A172 (cell line): ENCODE measurements around a stretch of chr12.

DNA sequence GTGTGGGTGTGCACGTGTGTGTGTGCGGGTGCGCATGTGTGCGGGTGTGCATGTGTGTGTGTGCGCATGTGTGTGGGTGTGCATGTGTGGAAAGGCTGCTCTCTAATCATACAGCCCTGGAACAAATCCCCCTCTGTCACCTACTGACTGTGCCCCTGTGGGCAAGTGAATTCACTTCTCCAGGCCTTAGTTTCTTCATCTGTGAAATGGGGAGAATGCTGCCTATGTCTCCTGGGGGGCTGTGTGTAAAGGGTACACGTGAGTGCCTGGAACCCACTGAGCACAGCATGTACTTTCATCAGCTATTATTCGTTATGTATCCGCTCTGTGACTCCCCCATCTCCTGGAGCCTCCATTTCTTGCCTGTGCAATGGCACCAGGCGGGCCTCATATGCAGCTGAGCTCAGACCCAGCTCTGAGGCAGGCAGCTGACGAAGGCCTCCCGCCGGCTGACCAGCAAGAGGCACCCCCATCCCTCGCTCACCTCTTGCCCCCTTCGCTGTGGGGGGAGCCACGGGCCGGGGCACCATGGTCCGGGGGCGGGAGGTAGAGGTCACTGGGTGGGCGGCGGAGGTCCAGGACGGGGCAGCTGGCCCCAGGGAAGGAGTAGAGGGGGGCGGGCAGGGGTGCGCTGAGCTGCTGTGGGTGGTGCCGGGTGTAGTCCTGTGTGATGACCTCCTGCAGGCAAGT lies 39.2 kb downstream of the RFLNA start:
- RAMPAGE, long total RNA: no peak

GRCh38 chr12:124370006-124370426 lies 75.1 kb downstream of the RFLNA start:
- RAMPAGE, long total RNA: no peak

- RAMPAGE, long total RNA: no peak
These were observed 93.7 kb downstream of the RFLNA start for GRCh38 chr12:124388450-124389186.

DNA sequence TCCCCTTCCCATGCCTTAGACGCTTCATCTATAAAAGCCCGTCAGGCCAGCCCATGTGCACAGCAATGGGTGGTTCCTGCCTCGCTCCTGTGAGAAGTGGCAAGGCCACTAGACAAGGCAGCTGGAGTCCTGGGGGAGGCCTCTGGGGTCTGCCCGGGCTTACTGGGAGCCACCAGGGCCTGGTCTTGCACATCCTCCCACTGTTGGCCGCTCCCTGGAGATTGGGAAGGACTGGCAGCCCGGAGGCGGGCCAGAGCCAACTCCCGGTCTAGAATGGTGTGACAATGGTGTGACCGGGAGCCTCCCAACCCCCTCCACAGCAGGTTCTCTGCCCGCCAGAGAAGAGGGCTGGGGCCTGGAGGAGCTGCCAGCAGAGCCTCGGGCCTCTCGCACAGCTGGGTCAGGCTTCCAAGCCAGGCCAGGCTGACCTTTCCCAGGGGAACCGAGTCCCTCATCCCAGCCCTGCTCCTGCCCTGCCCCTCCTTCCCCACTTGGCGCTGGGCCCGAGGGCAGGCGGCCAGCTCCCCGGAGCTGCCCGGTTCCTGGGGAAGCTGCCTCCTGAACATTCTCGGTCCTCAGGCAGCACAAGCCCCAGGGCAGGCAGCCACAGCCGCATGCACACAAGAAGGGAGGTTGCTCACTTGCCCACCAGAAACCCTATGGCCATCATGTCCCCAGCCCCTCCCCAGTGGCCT lies 98.0 kb downstream of the RFLNA start:
- RAMPAGE, long total RNA: no peak

DNA sequence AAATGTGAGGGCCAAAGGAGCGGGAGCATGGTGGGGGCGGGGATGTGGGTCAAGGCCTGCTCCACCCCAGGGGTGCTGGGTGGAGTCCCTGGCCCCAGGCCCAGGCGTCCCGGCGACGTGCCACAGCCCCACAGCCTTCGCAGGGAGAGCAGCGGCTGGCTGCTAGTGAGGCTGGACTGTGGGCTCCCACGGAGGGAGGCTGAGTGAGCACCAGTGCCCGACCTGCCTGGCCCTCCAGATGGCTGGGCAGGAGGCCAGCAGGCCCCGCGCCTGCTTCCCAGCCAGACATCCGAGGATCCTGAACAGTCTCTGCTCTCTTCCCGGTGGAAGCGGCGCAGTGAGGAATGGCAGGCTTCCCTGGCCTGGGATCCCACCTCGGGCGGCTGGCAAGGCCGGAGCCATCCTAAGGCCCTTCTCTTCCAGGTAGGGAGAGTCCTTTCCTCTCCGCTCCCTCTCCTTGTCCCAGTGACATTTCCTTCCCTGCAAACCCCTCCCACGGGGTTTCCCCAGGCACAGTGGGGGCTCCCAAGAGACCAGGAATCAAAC lies 128.4 kb downstream of the RFLNA start:
- RAMPAGE, long total RNA: no peak

DNA sequence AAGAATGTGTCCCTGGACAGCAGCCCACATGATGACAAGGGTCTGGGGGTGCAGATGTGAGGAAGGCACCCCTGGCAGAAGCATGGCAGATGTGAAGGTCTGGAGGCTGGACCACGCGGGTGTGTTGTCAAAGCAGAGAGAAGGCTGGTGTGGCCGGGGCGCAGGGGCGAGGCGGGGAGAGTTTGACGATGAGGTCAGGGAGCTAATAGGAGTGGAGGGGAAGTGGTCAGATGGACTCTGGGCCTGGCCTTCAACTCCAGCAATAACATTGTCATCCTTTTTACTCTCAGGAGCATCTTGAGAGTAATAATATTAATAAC lies 48.1 kb downstream of the NCOR2 start:
- RAMPAGE, long total RNA: no peak

GRCh38 chr12:124520179-124520902 lies 47.1 kb downstream of the NCOR2 start:
- RAMPAGE, long total RNA: no peak

DNA sequence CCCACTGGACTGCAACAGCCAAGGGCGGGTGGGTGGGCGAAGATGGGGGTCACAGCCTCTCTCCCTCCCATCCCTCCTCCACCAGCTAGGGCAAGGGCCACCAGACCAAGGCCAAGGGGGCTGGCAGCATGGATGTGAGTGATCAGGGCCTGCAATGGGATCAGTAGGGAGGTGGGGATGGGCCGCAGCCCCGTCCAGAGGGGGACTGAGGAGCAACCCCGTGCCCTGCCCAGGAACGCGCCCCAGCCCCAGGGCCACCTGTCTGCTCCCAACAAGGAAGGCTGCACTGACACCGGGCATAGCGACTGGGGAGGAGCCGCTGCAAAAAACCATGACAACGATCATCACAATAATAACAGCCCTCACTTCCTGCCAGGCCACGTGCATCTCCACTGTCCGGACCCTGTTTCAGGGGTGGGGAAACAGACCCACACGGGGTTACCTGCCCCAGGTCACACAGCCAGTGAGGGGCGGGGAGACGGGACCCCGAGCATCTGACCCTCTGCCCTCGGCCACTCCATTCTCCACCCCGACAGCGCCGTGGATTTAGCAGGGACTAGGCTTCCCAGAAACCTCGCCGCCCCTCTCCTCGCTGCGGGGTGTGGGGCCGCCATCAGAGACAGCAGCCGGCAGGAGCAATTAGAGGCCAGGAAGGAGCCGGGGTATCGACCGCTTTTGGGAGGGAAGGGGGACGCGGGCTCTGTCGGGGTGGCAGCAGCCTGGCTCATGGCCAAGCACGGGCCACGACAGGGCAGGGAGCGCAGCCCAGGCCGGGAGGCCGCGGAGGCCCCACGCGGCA lies 24.2 kb downstream of the NCOR2 start:
- RAMPAGE, long total RNA: no peak

DNA sequence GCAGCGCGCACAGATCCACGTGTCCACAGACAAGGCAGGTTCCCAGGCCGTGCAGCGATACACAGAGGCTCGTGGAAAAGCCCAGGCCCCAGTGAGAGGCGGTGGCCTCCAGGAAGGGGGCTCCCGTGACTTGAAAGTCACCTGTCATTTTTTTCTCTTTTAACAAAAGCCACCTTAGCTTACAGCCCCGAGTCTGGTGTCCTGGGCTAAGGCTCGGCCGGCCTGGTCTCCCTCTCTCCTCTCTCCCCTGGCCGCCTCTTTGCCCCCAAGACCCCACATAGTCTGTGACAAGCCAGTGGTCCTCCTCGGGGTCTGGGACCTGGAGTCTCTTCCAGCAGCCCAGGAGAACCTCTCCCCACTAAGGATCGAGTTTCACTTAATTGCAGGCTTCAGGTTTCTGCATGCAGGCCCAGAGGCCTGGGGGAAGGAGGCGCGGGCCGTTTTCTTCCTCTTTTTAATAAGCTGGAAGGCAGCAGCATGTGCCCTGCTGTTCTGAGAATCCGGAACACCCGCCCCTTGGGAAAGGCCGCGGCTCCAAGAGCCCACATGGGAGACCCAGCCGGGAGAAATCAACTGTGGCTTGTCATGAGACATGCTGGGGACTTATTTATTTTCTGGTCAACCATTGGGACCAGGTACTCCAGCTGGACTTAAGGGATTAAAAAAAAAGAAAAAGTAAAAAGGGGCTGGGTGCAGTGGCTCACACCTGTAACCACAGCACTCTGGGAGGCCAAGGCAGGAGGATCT lies 15.9 kb downstream of the NCOR2 start:
- RAMPAGE, long total RNA: no peak

- RAMPAGE, long total RNA: no peak
These were observed 10.2 kb downstream of the NCOR2 start for GRCh38 chr12:124557117-124557738.

DNA sequence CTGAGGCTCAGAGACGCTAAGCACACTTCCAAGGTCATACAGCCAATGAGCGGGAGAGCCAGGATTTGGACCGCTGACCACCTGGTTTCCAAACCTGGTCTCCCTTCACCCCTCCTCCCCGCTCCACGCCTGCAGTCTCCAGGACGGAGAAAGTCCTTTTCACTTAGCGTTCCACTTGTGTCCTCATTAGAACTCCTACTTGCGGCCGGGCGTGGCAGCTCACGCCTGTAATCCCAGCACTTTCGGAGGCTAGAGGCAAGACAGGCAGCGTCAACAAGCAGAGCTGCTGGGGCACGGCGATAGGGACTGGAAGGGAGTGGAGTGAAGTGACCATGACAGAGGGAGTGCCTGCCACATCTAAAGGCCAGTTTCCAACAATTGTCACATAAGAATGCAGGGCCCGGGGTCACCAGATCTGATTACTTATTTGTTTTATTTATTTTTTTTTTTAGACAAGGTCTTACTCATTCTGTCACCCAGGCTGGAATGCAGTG lies 132.5 kb upstream of the NCOR2 start:
- RAMPAGE, long total RNA: no peak

DNA sequence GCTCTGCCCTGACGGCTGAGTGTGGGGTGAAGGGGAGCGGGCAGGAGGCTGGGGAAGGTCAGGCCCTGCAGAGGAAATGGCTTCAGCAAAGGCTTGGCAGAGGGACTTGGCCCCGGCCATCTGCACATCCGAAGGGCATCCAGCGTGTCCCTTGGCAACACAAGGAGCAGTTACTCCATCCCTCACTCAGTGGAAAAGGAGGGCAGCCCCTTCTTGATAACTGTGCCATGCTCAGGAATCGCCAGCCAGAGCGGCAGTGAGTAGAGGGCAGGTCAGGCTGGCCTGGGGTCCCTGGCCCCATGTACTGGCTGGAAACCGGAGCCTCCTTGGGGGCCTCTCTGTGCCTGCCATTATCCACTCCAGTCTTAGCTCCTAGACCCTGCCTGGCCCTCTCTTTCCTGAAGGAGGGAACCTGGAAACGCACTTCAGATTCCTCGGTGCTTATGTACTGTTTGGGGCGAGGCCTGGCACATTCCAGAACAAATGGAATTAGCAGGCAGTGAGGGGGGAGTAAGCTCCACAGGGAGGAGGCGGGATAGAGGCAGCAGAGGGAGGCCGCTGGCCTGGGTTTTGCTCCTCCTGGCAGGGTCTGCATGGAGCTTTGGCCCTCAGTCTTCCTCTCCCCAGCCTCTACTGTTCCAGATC lies 133.6 kb upstream of the NCOR2 start:
- RAMPAGE, long total RNA: no peak

- RAMPAGE, long total RNA: no peak
These were observed 143.2 kb downstream of the SCARB1 start for GRCh38 chr12:124720189-124721150.

DNA sequence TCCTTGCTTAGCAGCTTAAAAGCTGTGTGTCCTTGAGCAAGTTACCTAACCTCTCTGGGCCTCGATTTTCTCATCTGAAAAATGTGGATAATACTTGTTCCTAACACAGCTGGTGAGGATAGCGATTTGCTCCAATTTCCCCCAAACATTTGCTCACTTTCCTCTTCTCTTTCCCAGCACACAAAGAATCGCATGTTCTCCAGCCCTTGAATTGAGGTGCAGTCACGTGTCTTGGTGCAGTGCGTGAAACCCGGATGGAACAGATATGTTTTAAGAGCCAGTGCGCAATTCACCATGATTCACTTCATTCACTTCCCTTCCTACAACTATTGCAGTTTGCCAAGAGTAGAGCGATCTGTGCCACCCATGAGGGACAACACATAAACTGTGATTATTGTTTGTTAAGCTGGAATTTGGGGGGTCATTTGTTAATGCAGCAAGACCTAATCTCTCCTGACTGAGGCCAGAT lies 142.5 kb downstream of the SCARB1 start:
- RAMPAGE, long total RNA: no peak

- RAMPAGE, long total RNA: no peak
These were observed 86.5 kb downstream of the SCARB1 start for GRCh38 chr12:124776931-124777765.

GRCh38 chr12:124803959-124804831 lies 59.5 kb downstream of the SCARB1 start:
- RAMPAGE, long total RNA: no peak

DNA sequence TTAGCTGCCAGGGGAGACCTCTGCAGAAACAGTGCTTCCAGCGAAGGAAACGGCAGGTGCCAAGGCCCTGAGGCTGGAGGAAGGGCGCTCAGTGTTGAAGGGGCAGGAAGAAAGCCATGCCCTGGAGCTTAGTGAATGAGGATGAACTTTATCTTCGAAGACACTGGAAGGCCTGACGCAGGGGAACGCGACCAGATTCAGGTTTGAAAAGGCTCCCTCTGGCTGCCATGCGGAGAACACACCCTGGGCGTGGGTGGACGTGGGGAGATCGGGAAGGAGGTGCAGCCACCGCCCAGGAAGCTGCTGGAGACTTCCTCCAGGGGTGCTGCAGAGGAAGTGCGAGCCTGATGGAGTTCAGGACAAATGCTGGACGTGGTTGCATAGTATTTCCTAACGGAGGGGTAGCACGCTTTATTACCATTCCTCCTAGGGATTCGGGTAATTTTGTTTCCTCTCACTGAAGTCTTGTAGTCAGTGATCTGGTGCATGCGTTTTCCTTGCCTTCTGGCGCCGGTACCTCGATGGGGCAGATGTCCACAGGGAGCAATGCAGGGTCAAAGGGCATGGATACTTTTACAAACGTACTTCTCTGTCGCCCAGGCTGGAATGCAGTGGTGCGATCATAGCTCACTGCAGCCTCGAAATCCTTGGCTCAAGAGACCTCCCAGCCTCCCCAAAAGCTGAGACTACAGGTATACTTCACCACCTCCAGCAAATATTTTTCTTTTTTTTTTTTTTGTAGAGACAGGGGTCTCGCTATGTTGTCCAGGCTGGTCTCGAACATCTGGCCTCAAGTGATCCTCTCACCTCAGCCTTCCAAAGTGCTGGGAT lies 26.3 kb upstream of the UBC start:
- RAMPAGE, long total RNA: no peak

DNA sequence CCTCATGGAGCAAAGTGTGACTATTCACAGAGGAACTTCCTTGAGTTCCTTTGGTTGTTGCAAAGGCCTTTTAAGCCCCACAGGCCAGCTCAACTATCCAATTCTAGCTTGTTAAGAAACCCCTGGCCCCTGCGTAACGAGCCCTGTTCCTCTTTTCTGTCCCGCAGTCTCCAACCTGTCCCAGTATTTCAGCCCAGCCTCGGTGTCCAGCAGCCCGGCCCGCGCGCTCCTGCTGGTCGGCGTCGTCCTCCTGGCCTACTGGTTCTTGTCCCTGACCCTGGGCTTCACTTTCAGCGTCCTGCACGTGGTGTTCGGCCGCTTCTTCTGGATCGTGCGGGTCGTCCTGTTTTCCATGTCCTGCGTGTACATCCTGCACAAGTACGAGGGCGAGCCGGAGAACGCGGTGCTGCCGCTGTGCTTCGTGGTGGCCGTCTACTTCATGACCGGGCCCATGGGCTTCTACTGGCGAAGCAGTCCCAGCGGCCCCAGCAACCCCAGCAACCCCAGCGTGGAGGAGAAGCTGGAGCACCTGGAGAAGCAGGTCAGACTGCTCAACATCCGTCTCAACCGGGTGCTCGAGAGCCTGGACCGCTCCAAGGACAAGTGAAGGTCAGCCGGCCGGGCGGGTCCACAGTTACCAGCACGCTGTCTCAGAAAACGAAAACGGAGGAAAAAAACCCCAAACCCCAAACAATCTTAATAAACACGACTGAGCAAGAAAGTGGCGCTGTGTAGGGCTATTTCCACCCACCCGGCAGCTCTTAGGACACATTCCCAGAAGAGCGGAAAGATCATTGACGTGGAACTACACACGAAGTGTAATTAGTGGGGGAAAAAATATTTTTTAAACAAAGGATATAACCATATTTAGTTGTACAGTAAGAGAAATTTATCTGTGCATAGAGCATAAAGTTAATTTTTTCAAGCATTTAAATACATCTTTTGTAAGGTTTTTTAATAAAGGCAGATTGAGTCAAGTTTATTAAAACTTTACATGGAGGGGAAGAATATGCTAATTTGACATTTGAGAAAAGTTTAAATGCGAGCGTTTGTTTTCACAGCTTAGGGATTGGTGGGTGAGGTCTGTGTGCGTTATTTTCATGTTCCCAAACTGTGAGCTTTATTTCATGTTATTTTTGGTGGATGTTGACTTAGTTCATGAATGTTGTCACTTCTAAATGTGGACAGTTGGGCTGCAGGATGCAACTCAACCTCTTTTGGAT lies 31.8 kb downstream of the BRI3BP start:
- RAMPAGE, long total RNA: no peak

DNA sequence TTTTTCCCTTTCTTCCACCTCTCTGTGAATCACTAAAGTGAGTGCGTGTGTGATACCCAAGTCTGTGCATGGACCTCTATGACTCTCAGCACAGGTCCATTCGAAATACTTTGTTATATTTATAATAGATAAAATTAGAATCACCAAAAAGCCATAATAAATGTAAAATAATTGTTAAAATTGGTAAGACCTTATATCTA lies 787.6 kb downstream of the TMEM132B start:
- RAMPAGE, long total RNA: no peak

- RAMPAGE, long total RNA: no peak
These were observed 810.2 kb downstream of the TMEM132B start for GRCh38 chr12:125996293-125996930.